LHCN-M2 (cell line): Measurements from ENCODE around the gene PRUNE2.

- RAMPAGE, long total RNA = no peak
These were observed 5.3 kb downstream of the GDA start for GRCh38 chr9:72154298-72155221.

- RAMPAGE, long total RNA = no peak
These were observed 6.1 kb downstream of the GDA start for GRCh38 chr9:72155222-72155785.

- RAMPAGE, long total RNA = no peak
These were observed 50.1 kb downstream of the ZFAND5 start for GRCh38 chr9:72314728-72315559.

DNA sequence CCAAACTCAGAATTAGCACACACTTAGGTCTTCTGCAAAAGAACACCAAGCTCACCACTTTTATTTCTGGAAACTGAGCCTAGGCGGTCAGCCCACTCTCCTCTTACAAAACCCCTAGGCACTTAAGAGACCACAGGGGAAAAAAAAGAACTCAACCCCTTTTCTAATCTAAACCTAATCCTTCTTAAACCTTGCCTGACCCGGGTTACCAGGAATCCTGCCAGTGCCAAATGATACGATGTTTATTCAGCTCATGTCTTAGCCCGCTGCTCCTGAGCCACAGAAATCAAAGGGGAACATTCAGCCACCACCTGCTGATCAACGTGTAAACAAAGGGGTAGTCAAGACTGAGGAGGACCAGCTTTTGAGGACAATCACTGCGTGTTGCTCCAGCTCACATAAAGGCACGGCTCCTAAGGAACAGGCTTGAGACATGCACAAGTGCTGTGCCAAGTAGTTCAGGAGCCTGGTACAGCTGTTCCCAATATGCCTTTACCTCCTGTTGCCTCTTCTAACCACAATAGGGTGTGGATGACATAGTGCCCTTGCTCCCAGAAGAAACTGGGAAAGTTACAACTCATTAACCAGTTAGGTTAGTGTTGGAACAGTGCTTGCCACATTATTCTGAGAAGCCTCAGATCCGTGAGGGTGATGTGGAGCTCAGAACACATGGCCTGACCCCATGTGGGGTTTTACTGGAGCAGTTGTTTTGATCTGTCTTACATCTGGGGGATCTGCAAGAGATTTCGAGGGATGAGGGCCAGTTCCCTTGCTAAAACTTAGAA is 49.3 kb downstream of the ZFAND5 start:
- RAMPAGE, long total RNA = no peak

DNA sequence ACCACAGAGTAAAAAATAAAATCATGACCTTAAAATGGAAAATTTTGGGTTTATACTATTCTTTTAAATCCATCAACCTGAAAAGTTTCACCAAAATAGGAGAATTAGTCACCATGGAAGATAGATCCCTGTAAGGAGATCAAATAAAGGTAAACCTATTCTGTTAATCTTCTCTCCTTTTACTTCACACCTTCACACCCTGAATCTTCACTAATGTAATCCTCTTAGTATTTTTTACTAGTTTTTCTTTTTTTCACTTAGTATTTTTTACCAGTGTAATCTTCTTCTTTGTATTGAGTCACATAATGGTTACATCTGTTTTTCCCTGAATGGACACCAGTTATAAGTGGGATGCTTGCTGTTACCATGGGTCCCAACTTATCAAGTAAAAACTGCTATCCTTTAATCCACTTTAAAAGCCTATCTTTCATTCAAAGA is 15.2 kb downstream of the ZFAND5 start:
- RAMPAGE, long total RNA = no peak

GRCh38 chr9:72461006-72461293 is 60.5 kb upstream of the TMC1 start:
- RAMPAGE, long total RNA = no peak

- RAMPAGE, long total RNA = no peak
These were observed 41.1 kb downstream of the ALDH1A1 start for GRCh38 chr9:72911519-72912320.

DNA sequence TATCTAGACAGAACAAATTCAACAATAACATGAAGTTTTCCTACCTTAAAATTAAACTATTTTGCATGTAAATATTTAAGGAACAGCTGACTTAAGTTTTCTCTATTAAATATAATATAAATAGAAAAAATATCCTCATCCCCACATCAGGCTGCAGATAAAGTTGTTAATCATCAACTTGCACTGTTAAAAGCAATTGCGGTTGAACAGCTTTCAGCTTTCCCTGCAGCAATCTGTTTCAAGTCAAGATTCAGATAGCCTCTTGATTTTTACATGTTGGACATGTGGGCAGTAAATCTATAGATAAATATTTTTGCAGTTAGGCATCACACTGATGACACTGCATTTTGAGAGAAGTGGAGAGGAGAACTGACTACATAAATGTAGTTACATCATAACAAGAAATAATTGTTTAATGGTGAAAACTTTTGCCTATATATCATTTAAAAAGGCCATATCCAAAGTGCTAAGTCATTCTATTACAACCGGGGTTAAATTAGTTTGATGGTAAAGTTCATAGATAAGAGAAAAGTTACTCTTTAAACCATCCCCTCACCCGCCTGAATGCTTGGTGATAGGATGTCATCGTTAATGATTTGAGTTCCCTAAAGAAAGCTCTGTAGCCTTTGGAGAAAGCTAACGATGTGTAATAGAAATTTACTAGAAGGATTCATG is 30.7 kb upstream of the ALDH1A1 start:
- RAMPAGE, long total RNA = no peak

DNA sequence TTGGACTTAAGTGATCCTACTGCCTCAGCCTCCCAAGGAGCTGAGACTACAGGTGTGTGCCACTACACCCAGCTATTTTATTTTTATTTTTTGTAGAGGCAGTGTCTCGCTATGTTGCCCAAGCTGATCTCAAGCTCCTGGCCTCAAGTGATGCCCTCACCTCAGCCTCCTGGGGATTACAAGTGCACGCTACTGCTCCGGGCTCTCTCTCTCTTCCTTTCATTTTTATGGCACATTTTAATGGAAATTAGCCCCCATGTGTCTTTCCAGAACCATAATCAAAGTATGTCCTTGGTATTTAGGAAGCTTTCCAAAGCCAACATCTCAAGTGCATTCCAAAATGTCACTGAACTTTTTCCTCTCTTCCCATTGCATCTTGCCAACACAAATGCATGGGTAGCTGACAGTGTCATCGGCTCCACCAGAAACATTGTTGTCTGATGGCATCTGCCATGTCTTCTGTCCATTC is 90.6 kb upstream of the ANXA1 start:
- RAMPAGE, long total RNA = no peak

GRCh38 chr9:73157617-73158279 is 6.1 kb downstream of the ANXA1 start:
- RAMPAGE, long total RNA = no peak

- RAMPAGE, long total RNA = no peak
These were observed 8.5 kb downstream of the ANXA1 start for GRCh38 chr9:73160086-73160635.

GRCh38 chr9:73160636-73161198 is 9.1 kb downstream of the ANXA1 start:
- RAMPAGE, long total RNA = no peak

- RAMPAGE, long total RNA = no peak
These were observed 16.5 kb downstream of the ANXA1 start for GRCh38 chr9:73167903-73168915.

DNA sequence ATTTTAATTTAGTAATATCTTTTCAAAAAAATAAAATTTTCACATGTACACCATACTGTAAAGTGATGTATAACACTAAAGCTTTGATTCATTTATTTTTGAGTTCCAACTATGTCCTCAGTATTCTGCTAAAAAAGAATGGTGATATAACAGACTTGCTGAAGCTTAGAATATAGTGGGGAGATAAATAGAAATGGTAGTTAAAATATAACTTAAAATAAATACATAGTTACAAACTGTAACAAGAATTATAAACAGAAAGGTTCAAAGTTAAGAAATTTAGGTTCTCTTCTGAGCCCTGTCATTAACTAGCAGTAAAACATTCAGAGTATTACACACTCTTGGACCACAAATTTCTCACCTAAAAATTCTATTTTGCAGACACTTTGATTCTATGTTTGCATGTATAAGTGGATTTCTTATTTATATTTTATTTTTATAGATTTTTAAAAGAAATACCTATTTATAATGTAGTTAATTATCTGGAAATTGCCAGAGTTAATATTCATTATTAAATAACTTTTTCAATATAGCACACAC is 392.1 kb downstream of the ANXA1 start:
- RAMPAGE, long total RNA = no peak

GRCh38 chr9:74999262-75000060 is 28.6 kb downstream of the CARNMT1 start:
- RAMPAGE, long total RNA = no peak

DNA sequence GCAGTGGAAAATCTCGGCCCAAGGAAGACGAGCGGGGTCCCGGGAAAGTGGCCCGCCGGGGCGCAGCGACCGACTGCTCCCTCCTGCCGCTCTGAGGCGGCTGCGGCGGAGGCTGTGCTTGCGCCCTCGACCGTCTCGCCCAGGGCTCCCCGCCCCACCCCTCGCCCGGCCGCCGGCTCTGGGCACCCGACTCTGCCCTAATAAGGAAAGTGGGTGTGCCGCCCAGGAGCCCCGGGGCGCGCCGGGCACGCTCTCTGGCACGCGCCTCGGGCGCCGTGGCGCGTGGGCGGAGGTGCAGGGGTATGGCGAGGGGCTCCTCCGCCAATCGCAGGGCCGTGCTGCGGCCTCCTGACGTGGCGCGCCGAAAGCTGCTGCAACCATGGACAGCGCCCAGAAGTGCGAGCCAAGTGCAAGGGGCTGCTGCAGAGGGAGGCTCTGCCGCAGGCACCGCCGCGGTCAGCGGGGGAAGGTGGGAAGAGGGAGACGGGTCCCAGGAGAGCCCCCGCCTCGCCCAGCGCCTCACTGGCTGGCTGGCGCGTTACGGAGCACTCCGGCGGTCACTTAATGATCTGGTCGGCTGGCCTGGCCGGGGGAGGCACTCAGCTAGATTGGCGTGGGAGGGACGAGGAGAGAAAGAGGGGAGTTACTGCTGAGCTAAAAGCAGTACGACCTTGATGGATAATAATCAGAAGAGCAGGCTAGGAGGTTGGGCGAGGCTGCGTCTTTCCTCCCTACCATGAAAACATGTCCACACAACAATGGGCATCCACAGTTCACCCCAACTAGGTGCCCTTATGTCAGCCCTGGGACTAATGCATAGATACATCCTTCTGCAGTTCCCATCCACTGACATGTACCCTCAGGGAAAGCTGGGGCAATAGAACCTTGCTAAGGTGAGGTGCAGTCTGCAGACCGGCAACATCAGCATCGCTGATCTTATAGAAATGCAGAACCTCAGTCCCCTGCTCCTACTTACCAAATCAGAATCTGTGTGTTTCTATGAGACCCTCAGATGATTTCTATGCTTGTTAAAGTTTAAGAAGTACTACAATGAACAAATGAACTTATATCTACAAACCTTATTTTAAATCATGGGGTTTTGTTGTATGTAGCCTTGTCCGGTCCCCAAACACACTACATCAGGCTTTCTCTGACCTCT is at the start of gene PRUNE2:
Gene PRUNE2, minus strand, starts transcription at position 111 of the 1,159 bp plus-strand sequence.
- RAMPAGE, long total RNA = no peak

DNA sequence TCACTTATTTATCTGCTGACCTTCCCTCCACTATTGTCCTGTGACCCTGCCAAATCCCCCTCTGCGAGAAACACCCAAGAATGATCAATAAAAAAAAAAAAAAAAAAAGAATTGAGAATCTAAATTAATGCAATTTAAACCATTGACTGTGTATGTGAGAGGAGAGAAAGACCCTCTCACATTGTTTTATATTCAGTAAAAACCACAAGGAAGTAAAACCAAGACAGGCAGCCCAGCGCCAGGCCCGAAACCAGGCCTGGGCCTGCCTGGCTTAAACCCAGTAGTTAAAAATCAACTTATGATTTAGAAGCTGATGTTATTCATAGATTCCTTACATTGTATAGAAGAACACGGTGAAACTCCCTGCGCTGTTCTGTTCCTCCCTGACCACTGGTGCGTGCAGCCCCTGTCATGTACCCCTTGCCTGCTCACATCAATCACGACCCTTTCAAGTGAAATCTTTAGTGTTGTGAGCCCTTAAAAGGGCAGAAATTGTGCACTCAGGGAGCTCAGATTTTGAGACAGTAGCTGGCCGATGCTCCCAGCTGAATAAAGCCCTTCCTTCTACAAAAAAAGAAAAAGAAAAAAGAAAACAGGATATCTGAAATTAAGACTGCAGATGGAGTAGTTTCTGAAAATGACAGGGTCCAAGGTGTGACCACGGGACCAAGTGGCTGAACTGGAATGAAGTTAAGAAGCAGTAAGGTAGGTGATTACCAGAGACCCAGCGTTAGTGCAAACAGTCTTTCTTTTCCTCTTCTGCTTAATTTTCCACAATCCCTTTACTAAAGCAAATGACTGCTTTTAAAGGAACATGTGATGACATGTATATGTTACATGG is 50.5 kb upstream of the PRUNE2 start:
- RAMPAGE, long total RNA = no peak

- RAMPAGE, long total RNA = no peak
These were observed 590 bp downstream of the VPS13A start for GRCh38 chr9:77177828-77178419.

- RAMPAGE, long total RNA = no peak
These were observed 1.2 kb downstream of the VPS13A start for GRCh38 chr9:77178536-77178965.

DNA sequence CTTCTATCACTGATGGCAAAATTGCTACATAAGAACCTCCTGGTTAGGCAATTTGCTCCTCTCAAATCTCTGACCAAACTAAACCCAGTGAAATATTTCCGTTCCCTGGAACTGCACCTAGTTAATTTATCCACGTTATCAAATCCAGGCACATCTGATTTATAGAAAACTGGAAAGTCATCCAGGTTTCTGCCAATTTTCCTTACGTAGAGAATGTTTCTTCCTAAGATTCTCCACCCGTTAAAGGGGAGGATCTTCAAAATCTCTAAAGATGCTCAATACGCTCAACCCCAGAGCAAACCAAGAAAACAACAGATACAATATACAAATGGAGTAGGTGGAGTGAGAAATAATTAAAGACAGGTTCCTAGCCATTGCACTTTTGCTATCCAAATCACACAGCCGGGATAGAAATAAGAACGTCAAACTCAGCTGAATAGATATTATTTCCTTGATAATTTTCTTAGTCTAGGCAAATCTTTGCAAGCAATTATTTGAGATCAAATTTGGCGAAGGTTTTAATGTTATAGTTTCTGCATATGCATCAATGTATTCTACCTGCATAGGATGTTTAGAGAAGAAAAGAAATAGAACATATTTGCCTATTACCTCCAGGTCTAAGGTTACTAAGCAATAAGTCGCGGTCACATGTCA is 88.0 kb upstream of the GNA14 start:
- RAMPAGE, long total RNA = no peak